Mesenchymal stem cell of Wharton's jelly (primary cell): ENCODE measurements around the gene ADAM20.

DNA sequence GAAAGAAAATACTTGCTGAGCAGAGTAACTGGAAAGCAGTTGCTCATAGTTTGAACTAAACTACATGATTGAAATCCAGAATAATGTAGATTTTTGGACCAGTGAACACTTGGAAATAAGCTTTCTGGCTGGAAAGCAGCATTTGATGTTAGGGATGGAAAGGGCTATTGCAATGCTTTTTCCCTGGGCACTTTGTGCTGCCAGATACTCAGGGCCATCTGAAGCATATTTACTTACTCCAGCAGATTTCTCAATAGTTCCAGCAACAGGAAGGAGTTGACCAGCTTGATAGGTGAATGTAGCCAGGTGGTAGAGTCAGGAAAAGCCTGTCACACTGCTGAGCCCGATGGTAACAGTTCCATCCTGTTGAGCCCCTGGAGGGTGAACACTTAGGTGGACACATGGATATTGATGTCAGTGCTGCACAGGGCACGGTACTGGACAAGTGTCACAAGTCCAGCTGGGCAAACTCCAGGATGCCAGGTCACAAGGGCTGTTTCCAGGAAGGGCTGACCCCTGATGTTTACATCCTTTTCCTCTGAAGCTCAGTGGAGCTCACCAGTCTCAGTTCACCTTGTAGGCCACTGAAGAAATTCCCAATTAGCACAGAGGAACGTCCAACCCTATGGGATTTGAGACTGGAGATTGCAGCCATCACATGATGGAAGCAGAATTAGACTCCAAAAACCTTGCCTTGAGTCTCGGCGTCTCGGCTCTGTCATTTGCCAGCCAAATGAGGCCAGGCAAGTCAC is 2.4 kb upstream of the SMOC1 start:
- CAGE, long polyA plus RNA = no peak

DNA sequence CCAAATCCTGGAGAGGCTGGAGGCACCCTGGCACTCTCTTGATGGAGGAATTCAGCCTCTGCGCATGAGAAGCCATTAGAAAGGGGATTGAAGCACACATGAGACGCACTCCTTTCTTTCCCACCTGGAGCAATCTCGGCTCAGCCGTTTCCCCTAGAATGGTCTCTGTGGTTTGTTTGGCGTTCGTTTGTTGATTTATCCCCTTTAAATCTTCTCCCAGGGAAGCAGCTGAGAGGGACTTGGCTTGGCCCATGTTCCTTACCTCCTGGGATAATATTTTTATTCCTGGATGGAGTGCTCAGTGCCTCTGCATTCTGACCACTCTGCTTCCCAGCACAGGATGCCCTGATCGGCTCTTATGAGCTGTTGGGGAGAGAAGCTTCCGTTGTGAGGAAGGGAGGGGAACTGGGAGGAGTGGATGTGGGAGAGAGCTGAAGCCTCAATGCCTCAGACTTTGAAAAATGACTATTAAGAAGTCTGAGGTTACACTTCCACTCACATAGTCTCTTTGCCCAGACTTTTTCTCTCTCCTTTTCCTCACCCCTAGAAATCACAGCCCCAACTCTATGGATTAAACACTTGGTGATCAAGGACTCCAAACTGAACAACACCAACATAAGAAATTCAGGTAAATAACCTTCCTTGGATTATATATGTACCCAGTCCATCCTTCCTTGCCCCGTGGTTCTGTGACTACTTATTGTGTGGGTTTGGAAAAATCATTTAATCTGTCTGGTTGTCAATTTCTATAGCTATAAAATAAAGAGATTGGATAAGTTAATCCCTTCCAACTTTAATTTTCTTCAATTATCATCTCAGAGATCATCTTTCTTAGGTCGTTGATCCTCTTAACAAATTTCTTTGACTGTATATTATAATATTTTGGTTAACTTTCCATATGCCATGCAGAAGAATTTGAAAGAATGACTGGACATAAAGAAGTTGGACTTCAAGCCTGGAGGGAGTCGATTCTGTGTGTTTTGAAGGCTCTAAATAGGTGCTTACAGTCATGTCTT is 114.9 kb downstream of the SMOC1 start:
- CAGE, long polyA plus RNA = no peak

- CAGE, long polyA plus RNA = no peak
Observed at GRCh38 chr14:70005192-70005756, 126.1 kb downstream of the SMOC1 start.

DNA sequence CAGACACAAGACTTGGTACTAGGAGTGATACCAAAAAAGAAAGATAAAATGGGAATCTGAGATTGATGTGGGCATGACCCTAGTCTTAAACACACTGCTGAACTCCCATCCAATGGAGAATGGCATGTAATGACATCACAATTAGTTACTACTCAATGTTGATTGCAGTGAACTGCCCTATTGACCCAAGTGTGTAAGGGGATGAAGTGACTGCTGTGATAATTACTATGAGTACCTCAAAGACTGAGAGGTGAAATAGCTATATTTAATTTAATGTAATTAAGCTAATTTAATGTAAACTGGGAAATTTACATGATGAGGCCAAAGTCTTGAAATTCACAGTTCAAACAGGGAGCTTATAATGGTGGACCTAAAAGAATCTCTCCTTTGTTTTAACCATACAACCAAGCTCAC is at the start of gene ADAM20:
ADAM20 (minus strand) TSS at position 96 of the 414 bp plus-strand sequence.
- CAGE, long polyA plus RNA = no peak

DNA sequence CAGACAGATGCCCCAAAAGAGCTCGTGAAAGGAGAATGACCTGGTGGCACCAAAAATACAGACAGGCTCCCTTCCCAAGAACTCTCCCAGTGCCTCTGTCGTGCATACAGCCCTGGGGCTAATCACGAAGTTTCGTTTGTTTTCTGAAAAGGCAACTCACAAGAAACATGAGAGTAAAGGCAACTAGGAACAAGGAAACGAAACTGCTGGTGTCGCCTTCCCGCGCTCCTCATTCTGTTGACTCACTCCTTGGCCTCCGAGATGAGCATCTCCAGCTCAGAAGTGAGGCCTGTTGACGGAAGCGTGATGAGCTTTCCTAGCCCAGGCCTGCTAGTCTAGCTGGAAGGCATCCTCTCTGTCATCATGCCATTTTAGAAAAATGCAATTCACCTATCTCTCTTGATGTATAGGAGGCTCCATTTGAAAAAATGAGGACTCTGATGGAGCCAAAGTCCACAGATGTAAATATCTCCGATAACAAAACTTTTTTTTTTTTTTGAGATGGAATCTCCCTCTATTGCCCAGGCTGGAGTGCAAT is 50.5 kb downstream of the TTC9 start:
- CAGE, long polyA plus RNA = no peak

- CAGE, long polyA plus RNA = no peak
Observed at GRCh38 chr14:70709600-70710530, 68.1 kb downstream of the TTC9 start.

DNA sequence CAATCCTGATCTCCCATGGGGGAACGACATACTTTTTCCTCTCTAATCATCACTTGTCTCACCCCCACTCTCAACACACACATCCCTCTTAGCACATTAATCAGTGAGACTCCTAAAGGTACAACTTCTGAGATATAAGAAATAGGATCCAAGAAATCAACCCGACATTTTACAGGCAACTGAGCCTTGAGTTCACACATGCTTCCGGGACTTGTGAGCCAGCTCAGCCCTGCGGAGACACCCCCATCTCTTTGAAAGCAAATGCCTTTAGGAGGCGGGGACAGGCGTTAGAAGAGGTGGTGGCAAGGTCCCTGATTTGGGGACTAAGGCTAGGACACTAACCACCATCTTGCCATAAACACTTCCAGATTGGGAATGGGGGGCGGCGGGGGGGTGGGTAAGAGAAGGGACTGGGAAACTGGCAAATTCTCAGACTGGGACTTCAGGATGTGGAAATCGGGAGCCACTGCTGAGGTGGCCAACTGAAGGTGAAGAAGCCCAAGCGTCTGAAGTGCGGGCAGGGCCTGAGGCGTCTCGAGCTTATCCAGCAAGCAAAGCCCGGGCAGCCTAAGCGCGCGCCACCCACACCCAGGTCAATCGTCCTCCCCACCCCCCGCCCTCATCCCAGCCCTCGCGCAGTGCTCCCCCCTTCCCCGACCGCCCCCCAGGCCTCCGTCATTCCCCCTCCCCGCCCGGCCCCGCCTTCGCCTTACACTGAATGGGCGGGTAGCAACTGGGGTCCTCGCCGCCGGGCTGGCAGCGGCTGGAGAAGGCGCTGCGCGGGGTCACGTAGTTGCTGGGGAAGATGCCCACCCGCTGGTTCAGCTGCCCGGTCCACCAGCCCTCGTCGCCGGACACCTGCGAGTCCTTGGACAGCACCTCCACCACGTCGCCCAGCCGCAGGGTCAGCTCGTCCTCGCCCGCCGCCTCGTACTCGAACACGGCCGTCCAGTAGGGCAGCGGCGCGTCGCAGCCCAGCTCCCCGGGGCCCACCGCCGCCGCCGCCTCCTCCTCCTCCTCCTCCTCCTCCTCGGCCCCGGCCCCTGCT is 936 bp downstream of the MAP3K9 start:
- CAGE, long polyA plus RNA = no peak

DNA sequence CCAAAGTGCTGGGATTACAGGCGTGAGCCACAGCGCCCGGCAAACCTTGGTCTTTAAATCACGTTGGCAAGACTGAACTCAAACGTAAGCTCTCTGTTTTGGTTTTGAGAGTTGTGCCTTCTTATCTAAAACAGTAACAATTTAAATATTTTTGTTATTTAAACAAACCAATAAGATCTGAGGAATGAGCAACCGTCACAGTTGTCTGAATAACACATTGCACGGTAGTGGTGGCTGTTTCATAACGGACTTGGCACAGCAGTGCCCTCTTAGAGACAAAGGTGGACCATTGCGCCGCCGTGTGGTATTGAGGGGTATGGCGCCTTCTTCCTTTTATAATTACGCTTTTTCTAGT is 8.2 kb upstream of the MAP3K9 start:
- CAGE, long polyA plus RNA = no peak

GRCh38 chr14:70827611-70828280 is 18.4 kb upstream of the MAP3K9 start:
- CAGE, long polyA plus RNA = no peak

- CAGE, long polyA plus RNA = no peak
Observed at GRCh38 chr14:70908122-70909306, 1.3 kb downstream of the PCNX1 start.

DNA sequence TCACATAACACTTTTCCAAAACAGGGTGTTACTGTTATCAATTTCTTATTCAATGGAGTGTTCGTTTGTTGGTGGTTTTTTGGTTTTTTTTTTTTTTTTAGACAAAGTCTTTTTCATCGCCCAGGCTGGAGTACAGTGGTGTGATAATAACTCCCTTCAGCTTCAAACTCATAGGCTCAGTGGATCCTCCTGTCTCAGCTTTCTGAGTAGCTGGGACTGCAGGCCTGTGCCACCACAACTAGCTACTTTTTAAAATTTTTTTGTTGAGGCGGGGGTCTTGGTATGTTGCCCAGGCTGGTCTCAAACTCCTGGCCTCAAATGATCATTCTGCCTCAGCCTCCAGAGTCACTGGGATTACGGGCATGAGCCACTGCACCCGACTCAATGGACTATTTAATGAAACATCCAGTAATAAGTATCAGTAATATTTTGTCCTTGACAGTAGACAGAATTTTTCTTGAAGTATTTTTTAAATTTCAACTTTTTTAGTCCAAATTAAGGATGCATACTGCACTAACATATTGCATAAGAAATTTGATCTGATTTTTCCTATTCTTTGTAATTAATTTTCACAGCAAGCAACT is 11.6 kb downstream of the PCNX1 start:
- CAGE, long polyA plus RNA = no peak

DNA sequence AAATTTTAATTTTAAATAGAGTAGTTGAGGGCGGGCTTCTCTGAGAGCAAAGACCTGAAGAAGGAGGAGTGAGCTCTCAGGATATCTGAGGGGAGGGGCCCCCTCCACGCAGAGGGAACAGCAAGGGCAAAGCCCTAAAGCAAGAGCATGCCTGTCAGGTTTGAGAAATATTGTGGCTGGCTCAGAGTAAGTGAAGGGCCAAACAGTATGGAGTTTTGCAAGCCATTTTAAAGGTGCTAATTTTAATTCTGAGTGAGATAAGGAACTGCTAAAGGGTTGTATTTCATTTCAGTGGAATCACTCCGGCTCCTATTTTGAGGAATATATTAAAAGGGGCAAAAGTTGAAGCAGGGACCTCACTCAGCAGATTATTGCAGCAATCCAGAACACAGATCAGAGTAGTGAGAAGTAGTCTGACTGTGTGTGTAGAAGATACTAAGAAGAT is 64.4 kb downstream of the PCNX1 start:
- CAGE, long polyA plus RNA = no peak

DNA sequence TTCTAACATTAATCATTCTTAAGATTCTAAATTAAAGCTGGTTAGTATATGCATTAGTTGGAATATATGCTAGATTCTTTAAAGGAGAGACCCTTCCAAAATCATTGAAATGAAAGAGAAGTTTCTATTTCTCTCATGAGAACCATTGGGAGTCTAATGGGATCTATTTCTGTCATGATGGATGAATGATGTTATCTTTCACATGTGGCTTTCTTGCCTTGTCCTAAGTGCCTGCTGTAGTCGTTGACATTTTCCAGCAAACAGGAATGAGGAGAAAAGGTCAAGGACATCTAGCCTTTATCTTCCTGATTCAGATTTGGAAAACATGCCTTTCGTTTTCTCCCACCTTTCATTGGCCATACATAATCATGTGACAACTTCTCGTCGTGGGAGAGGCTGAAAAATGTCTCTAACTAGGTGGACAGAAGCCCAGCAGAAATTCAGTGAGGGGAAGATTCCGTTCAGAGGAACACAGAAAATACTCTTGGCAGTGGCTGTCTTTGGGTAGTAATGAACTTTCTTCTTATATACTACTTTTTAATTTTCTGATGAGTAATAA is 94.5 kb downstream of the PCNX1 start:
- CAGE, long polyA plus RNA = no peak

DNA sequence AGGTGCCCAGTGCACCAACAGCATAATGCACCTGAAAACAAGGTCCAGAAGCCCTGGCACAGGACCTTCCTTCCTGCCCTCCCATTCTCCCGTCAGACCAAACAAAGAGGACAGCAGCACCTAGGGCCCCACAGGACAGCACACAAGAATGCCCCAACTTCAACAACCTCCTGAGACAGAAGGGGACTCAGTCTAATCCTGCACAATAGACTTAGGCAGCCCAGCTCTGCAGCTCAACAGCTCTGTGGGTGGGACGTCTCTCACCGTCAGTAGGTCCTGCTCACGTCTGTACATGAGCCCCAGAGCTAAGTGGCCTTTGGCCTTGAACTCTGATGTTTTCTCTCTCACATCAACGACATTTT is 124.1 kb downstream of the PCNX1 start:
- CAGE, long polyA plus RNA = no peak

GRCh38 chr14:71142262-71142795 is 177.9 kb upstream of the SIPA1L1 start:
- CAGE, long polyA plus RNA = no peak

DNA sequence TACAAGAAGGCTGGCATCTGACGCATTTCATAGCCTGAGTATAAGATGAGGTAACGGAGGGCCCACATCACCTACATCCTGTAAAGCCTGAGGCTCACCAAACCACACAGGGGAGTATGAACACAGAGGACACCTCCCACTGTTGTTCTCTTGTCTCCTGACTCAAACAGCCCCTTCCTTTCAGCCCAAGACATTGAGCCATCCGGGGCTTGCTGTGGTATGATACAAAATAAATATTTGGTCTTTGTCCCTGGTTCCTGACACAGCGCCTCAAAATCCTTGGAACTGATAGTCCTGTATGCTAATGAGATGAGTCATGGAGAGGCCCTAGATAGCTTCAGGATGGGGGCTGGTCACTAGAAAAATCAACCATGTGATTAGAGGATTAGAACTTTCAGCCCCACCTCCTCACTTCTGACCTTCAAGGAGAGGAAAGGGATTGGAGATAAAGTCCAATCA is 176.8 kb upstream of the SIPA1L1 start:
- CAGE, long polyA plus RNA = no peak

GRCh38 chr14:71343232-71343764 is 23.0 kb downstream of the SIPA1L1 start:
- CAGE, long polyA plus RNA = no peak

- CAGE, long polyA plus RNA = no peak
Observed at GRCh38 chr14:71350362-71350985, 30.2 kb downstream of the SIPA1L1 start.

DNA sequence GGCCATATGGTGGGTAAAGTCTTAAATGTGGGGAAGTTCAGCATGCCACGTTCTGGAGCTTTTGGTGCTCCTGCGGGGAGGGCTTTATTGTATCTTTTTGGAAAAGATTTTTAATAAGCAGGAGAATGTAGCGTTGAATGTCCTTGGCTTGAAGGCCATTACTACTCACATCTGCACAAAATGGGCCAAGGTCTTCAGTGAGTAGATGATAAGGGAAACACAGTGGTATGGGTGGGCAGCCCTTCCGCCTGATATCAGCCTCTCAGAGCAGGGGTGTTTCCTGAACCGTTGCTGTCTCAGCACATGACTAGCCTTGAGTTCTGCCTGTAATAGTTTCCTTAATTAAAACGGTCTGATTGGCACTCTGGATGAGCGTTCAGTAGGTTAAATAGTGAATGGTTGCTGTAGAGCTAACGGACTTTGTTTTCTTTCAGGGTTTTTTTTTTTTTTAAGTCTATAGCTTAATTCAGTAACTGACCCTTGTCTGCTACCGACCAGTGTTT is 98.6 kb downstream of the SIPA1L1 start:
- CAGE, long polyA plus RNA = no peak

GRCh38 chr14:71517480-71517679 is 197.1 kb downstream of the SIPA1L1 start:
- CAGE, long polyA plus RNA = no peak